ENCODE results near the genes AXIN2 and CACNG4.

DNA sequence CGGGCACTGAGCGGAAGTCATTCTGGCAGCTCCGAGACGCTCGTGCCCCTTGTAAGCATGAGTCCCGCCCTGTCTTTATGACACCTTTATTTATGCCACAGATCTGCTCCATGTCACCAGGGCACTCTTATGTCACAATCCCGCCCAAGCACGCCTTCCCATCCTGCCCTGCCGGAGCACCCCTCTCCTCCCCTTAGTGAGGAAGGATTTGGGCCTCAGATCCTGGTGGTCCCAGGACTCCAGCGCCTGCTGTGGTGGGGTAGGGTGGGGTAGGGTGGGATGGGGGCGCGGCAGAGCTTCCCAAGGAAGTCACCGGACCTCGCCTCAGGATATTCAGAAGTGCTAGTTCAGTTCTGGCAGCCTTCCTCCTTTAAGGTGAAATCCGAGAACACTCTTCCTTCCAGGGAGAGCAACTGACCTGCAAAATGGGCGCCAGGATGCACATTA is 22.0 kb downstream of the LRRC37A3 start:
- PRO-cap = no peak
- RAMPAGE, long total RNA = no peak

DNA sequence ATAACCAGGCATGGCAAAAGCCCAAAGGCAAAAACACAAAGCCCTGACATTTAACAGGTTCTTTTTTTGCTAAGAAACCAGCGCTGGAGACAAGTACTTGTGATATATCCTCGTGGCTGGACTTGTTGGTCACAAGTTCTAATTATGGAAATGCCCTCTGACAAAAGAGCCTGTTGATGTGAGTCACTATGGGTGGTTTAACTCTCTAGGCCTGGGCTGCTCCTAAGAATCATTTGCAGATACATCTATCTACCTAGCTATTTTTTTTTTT is 67.5 kb downstream of the GNA13 start:
- PRO-cap = no peak
- RAMPAGE, long total RNA = no peak

DNA sequence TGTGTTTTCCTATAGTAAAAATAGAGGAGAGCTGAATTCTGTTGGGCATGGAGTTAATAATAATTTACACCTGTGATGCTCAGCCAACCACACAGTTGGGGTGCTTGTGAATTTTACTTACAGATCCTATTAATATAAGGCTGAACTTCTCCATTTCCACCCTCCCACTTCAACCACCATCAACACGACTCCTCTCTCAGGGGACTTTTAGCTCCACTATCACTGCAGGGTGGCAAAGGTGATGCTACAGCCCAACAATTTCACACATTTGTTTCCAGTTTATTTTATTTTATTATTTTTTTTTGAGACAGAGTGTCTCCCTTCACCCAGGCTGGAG is 58.1 kb downstream of the GNA13 start:
- PRO-cap = bidirectional peak, plus-strand start at position 216 of the sequence, minus-strand start outside the sequence
- RAMPAGE, long total RNA = no peak

DNA sequence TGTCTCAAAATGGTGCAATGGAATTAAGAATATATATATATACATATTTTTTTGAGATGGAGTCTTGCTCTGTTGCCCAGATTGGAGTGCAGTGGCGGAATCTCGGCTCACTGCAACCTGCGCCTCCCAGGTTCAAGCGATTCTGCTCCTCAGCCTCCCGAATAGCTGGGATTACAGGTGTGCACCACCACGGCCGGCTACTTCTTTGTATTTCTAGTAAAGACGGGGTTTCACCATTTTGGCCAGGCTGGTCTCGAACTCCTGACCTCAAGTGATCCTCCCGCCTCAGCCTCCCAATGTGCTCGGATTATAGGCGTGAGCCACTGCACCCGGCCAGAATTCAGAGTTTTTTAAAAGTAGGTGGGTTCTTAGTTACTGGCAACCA is 40.2 kb downstream of the GNA13 start:
- PRO-cap = no peak
- RAMPAGE, long total RNA = no peak

DNA sequence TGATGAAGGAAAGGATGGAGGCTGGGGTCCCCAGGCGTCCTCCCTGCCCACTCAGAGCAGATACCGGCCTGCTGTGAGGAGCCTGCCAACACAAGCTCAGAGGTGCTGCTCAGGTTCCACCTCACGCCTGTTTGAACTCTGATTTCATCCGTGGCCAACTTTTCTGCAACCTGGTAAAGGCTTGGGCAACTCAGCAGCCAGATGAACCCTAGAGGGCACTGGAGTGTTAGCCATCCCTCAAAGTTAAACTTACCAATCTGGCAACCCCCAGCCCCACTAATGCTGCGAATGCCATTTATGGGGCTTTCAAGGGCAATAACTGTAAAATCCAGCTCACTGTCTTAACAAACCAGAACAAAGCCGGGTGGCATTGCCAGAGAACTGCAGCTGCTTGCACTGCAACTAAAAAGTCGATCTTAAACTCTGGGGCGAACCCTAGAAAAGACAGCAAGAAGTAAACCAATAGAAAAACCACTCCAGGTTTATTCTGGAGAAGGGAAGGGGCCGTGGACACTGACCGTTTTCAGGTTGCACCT is 105.5 kb downstream of the AXIN2 start:
- PRO-cap = no peak
- RAMPAGE, long total RNA = no peak

DNA sequence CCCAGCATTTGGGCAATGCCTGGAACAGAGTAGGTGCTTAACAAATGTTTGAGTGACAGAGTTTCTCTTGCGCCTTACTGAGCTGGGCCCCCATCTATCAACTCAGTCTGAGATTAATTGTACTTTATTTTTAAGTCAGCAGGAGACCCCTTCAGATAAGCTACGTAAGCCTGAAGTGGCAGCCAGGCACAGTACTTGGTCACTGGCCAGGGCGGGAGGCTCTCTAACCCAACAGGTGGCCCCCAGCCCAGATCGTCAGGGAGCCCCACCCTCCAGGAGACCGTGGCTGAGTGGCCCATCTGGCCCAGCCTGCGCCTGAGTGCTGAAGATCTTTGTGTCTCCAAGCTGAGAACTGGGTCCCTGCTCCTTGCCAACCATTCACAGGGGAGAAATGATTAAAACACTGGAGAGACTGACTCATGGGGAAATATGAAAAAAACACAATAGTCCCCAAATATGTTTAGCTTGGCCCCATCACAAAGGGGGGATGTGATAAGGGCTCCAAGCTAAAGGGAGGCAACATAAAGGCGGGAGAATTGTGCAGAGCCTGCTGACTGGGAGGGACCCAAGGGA is 75.6 kb downstream of the AXIN2 start:
- PRO-cap = no peak
- RAMPAGE, long total RNA = no peak

DNA sequence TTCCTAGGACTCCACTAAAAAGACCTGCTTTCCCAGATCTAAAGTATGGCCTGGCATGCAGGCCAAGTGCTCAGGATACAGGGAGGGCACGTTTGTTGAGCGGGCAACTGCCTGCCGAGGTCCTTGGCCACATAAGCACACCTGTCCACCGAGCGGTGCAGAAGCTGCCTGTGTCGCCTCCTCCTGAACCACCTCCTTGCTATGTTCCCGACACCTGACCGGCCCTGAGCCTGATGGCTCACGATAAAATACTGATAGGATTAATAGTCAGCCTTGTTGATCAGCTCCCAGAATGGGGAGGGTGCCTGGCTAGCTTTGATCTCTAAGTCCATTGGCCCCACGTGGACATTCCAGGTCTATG is 33.7 kb downstream of the AXIN2 start:
- PRO-cap = no peak
- RAMPAGE, long total RNA = no peak

DNA sequence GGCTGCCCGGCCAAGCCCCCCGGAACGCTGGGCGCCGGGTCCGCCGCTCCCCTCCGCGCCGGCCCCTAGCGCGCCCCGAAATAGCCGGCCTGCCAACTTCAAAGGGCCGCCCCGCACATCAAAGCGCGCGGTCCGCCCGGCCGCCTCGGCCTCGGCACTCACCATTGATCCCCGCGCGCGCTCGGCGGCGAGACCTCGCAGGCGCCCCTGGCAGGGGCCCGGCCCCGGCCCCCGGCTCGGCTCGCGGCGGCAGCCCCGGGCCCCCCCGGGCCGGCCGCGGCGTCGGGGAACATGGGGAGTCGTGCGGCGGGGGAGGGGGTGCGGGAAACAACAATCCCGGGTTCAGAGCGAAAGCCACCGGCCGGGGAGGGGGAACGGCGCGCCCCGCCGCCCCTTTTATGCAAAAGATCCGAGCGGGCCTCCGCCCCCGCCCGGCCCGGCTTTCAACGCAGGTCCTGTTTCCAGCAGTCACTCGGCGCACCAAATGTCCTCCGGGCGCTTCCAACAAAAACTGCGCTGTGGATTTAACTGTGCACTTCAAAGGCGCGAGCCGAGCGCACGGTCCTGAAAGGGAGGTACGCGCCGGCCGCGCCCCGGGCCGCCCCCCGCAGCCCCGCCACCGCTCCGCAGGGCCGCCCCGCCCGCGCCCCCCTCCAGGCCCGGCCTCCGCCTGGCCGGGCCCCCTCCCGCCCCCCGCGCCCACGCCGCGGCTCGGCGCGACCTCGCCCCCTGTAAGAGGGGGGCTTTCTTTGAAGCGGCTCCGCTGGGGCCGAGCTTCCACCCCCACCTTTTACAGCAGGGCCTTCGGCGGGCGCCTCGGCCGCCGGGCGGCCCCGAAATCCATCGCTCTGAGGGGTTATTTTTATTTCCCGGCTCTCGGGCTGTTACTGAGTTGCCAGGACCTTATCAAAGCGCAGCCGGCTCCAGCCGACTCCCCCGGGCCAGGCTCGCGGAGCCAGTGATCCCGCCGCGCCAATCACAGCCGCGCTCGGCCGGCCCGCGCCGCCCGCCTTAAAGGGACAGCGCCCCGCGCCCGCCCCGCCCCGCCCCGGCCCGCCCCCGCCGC is at the start of gene AXIN2:
Gene AXIN2 (minus strand): TSS at position 986 of the 1,066 bp plus-strand sequence.
- PRO-cap = bidirectional peak, plus-strand start at position 164 of the sequence, minus-strand start at position 166 of the sequence; bidirectional peak, plus-strand start at position 467 of the sequence, minus-strand start at position 482 of the sequence
- RAMPAGE, long total RNA = no peak

- PRO-cap = no peak
- RAMPAGE, long total RNA = no peak
These were observed 3.4 kb upstream of the AXIN2 start for GRCh38 chr17:65564678-65565398.

DNA sequence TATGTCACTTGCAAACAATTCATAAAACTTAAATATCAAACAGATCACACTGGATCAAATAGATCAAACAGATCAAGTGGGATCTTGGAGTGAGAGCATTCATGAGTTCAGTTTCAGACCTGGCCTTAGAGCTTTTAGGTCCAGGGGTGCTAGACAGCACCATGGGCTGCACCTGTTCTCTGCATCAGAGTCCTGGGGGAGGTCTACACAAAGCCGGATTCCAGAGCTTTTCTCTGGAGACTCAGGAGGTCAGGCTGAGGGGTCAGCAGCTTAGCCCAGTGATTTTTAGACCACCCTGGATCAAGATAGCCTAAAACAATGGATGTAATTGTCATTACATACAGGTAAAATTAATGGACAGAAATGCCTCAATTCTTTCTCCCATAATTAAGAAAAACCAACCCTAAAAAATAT is 24.0 kb upstream of the AXIN2 start:
- PRO-cap = no peak
- RAMPAGE, long total RNA = no peak

GRCh38 chr17:65696681-65697168 is 135.3 kb upstream of the AXIN2 start:
- PRO-cap = no peak
- RAMPAGE, long total RNA = no peak

DNA sequence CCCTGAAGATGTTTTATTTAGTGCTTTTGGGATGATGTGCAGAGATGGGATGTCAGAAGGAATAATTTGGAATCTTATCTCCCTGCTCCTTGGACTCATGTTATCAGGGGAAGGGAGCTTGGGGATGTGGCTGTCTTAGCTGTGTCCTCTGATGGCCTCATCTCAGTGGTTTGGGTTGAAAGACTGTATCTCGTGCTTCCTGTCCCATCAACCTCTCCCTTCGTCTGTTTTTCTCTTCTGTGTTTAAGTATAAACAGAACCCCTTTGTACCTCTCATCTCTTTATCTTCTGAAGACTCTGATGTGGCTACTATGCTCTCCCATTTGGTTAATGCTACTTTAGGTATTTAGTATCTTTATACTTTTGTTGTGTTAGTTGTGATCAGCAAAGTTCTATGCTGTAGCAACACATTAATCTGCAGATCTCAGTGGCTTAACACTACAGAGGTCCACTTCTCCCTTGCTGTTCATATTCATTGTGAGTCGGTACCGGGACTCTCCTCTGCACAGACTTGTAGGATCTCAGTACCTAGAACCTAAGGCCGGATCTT is 28.7 kb downstream of the PRKCA start:
- PRO-cap = no peak
- RAMPAGE, long total RNA = no peak

GRCh38 chr17:66400955-66401859 is 98.8 kb downstream of the PRKCA start:
- PRO-cap = no peak
- RAMPAGE, long total RNA = no peak

DNA sequence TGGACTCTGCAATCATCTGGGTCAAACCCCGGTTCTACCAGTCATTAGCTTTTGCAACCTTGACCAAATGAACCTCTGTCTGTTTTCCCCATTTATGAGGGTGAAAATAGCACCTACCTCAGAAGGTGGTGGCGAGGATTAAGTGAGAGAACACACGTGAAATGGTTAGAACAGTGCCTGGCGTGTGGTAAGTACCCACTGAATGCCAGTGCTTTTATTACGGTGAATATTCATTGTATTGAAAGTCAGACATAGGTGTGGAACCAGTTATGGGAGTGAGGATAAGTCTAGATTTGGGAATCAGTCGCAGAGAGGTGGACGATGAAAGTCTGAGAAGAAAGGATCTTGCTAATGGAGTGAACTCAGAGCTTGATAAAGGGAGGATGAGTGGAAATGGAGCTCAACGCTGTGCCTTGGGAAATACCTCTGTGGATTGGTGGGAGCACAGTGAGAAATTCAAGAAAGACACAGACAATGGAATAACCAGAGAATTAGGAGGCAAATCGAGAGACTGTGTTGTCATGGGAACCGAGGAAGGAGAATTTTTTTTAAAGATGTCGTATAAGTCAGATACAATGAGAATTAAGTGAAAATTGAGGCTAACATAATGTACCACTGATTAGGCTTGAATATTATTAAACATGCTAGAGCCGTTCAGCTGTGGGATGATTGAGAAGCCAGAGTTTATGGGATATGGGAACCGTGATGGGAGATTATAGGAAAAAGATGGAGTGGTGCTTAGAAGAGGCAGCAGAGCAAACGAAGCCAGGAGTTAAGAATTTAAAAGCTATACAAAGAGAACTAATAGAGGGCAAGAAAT is 134.1 kb downstream of the PRKCA start:
- PRO-cap = no peak
- RAMPAGE, long total RNA = no peak

DNA sequence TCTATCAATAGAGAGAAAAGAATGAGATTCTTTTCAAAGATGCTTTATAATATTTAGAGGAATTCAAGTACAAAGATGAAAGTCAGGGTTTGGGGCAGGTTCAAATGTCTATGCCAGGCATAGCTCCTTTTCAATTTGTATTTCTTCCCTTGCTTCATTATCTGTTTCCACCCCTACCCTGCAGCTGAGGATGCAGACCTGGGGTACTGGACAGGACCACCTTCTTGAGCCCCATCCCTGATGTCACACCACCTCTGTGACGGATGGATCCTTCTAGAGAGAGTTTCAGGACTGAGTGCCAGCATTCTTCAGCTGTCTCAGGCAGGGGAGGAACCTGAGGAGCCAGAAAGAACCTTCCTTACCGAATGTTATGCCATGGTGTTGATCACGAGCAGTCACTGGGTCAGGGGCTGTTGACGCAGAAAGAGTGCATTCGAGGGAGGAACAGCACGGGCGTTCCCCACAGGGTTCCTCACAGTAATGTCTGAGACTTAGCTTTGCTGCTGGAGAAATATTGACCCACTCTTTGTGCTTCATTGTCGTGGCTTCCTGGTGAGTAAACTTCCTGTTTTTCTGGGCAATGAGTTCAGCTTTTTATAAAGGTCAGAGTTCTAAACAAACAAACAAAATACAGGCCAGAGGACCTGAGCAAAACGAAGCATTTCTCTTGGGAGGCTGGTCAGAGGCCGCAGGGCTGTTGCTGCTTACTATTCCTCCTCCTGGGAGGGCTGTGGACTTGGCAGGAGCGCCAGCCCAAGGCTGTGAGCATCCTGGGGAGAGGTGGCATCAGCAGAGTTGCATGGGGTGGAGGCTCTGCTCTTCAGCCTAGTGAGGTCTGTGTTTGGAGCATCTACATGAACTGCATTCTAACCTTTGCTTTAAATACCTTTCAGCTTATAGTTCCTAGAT is 143.3 kb upstream of the CACNG5 start:
- PRO-cap = no peak
- RAMPAGE, long total RNA = no peak

GRCh38 chr17:66964125-66964788 is at the start of gene CACNG4:
Gene CACNG4, plus strand, starts transcription at chr17:66964707.
- PRO-cap = no peak
- RAMPAGE, long total RNA = no peak

DNA sequence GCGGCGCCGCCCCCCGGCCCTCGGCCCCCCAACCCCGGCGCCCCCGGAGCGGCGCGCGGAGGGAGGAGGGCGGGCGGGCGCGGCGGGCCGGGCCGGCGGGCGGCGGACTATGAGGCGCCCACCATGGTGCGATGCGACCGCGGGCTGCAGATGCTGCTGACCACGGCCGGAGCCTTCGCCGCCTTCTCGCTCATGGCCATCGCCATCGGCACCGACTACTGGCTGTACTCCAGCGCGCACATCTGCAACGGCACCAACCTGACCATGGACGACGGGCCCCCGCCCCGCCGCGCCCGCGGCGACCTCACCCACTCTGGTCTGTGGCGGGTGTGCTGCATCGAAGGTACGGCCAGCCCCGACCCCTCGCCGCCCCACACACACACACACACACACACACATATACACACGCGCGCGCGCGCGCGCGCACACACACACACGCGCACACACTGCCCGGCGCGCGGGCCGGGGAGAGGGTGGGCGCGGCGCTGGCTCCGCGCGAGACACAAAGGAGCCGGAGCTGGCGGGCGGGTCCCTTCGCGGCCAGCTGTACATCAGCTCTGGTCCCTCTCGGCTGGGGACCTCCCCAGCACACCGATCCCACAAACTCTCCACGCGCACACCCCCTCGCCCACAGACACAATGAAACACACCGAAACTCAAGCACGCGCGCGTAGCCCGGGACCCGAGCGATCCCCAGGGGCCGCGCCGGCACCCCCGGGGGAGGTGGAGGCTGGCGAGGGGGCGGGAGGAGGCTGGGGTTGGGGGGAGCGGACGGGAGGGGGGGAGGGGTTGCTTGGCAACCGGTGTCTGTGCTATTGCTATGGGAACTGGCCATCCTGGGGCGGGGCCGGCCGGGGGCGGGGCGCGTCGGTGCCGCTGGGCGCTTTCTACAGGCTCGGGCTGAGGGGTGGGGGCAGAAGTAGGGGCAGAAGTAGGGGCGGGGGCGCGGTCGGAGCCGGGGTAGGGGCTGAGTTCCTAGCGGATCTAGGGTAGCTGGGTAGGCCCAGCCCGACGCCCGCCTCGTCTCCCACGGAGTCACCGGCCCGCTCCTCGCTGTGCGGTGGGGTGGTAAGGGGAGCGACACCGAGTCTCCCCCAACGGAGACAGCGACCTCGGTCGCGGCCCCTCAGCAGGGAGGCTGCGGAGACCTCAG is 658 bp downstream of the CACNG4 start:
- PRO-cap = no peak
- RAMPAGE, long total RNA = no peak

- PRO-cap = no peak
- RAMPAGE, long total RNA = no peak
These were observed 48.3 kb downstream of the HELZ start for GRCh38 chr17:67196665-67197184.

DNA sequence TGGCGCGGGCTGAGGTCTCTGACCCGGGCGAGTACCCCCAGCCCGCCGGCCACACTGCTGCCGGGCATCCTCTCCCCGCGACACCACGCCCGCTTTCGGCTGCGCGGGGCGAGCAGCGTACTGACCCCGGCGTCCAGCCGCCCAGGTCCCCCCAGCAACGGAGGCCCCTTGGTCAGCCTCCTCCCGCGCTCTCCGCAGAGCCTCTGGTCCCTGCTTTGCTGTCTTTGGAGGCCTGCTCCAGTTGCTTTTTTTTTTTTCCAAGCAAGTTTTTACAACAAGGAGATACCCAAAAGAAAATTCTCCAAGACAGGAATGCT is 1.1 kb upstream of the HELZ start:
- PRO-cap = no peak
- RAMPAGE, long total RNA = no peak

- PRO-cap = no peak
- RAMPAGE, long total RNA = no peak
These were observed 28.3 kb downstream of the PSMD12 start for GRCh38 chr17:67337820-67338638.